Vein endothelial cell (primary cell): Measurements from ENCODE around the gene TLE3.

DNA sequence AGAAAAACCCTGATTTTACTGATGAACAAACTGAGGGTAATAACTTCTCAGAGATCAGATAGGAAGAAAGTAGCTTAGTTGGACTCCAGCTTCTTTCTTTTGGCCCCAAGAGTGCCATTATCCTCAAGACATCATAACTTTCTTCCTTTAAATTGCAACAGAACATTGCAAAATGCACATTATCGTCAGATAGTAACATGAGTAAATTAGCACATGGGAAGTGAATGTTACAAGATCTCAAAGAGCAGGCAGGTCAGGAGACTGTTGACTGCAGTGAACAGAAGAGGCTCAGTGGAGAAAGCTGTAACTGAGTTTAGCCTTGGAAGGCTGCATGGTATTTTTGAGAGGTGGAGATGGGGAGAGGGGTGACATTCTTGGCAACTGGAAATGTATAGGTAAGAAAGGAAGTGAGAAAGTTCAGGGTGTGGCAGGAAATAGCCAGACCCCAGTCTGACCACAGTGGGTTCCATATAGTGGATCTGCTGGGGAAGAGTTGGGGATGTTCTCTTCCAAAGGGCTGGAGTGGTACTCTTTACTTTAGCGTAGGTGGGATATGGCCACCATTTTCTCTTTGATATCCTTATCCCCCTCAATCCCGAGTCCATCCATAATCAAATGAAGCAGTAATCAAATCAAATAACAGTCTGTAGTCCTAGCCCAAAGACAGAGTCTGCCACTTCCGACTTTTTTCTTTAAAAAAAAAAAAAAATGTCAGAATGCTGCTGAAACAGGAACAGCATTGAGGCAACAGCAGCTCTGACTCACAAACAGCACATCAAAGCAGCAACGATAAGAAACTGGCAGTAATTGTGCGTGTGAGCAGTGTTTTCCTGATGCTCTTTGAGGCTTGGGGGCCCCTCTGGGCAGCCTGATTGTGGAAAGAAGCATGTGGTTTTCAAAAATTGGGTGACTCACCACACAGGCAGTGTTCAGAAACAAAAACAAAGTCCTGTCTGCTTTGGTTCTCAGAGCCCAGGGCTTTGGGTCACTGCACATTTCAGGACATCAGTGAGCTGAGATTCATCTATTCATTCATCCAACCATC lies 308.0 kb downstream of the RPLP1 start:
- CAGE, long polyA plus RNA, result no peak

GRCh38 chr15:69919699-69920317 lies 177.9 kb downstream of the TLE3 start:
- CAGE, long polyA plus RNA, result no peak

DNA sequence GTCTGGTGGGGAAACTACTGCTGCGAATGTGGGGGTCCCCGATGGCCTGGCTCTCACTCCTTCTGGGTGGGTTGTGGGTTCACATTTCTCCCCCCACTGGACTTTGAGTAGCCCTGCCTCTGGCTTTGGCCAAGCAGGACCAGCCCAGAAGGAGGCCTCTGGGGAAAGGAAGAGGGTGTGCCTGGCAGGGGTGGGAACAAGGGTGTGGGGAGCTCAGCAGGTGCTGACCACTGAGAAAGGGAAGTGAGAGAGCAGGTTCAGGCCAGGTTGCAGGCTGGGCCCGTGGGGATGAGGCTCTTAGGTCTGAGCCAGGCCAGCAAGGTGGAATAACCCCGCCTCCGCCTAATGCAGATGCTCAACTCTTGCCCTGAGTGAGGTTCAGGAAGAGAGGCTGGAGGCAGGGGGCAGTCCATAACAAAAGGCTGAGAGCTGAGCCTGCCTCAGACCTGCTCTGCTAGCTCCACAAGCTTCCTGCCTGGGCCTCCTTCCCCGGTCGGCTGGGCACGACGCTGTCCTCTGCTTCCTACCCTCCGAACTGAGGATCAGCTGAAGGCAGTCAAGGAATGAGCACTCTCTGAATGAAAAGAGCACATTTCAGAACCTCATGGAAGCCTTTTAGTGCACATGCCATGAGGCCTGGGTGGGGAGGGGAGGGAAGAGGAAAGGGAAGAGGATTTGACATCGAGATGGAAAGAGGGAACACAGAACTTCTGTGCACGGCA lies 82.7 kb downstream of the TLE3 start:
- CAGE, long polyA plus RNA, result no peak

GRCh38 chr15:70048613-70049270 lies 49.0 kb downstream of the TLE3 start:
- CAGE, long polyA plus RNA, result no peak

DNA sequence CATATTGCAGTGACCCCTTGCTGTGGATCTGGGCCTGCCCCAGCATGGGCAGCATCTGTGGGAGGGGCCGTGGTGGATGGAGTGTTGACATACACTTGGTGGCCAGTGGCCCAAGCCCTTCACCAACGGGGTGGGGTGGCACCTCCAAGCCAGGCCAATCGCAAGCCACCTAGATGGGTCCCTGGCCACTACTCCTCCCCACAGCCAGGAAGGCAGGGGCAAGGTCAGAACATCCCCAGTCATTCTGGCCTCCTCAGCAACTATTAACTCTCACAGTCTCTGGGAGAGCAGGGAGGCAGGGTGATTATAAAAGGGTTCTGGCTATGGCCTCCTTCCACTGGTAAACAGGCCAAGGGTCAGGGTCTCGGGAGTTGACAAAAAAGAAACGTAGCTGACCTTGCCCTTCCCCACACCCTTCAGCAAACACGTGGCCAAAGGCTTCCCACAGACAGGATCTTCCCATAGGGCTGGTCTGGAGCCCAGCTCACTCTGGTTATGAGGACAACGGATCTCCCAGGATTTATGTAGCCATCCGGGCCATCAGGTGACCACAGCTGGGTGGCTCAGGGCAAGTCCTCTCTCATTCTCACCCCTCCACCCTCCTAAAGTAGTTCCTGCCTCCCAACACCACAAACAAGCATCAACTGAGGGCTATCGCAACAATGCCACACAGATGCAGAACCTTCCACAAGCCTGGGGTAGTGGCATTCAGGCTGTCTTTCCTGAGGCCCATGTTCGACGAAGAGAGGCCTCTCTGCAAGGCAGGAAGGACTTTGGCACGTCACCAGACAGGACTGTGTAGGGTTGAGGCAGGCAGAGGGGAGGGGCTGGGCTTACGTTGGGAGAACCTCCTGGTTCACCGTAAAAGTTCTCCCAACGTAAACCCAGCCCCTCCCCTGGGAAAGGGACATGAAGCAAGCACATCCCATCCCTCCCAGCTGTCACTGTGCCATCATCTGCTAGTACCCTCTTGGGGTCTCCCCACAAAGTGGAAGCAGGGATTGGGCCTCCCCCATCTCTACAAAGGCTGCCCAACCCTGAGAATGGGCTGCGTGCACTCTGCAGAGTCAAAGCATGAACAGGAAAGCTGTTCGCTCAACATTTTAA lies 18.8 kb downstream of the TLE3 start:
- CAGE, long polyA plus RNA, result no peak

DNA sequence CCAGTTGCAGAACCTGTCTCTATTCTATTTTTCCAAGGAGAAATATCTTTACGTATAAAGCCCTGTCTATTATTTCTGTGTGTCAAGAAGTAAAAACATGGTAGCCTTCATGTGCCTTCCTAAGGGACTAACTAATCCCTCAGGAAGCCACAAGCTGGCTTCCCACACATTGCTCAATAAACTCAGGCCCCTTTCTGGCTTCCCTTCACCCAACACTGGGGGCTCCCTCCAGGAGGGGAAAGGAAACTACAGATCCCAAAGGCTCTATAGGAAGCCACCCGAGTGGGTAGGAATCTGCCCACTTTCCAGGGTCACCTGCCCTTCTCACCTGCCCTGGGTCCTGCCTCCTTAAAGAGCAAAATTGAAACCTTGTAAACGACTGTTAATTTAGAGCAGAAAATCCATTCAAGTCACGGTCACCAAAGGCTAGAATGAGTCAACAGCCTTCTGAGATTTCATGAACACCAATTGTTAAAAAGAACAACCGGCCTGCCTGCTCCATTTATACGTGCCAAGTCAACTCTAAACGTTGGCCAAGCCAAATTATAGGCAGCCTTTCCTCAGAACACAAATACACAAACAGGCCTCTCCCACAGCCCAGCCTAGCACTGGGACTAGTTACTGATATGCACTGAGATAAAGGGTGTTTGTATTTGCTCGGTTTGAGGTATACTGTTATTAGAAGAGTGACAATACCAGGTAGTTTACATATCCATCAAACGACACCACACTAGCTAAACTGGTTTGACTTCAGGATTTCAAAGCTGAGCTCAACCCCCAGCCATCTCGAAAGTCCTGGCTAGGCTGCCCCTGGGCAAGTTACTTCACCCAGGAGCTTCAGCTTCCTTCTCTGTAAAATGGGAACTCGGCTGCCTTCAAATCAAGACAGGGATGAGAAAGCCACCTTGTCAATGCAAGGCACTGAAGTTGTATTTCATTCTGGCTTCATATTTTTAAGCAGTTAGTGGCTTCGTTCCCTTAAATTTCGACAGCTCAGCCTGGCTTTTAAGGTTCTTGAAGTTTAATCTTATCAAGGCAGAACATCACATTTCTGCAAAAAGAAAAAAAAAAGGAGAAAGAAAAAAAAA lies 4.3 kb downstream of the TLE3 start:
- CAGE, long polyA plus RNA, result no peak

DNA sequence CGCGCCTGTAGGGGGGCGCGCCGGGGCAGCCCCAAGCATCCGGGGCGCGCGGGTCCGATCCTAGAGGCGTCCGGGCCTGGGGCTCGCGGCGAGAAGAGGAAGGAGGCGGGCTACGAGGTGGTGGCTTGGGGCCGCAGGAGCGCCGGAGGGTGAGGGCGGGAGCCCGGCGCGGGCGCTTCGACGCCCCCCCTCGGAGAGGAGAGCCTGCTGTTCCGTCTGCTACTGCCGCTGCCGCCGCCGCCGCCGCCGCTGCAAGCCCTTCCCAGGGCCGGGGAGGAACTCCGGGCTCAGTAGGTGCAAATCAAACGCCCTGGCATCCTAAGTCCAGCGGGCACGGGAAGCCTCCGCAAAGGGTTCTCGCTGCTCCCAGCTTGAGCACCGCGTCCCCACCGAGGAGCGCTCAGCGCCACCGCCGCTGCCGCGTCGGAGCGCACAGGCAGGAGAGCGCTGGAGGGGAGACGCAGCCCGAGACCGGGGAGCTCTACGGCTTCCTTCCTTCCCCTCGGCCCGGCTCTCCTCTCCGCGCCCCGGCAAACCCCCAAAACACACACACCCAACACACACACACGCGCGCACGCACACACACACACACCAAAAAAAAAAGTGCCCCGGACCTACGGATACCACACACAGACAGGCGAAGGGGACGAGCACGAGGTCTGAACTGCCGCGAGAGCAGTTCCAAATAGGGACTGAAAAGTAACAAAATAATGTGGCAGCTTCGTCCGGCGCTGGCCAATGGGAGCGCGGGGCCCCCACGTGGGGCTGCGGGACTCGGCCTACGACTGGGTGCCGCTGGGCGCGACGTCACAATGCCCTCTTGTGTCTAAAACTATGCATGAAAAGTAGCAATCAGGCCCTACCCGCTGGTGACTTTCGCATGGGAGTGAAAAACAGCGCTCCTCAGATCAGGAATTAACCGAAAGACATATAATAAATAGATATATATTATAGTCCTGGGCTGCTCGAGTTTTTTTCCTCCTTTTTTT lies at the start of gene TLE3:
TLE3 (minus strand) TSS at position 694 of the 989 bp plus-strand sequence.
- CAGE, long polyA plus RNA, result no peak

DNA sequence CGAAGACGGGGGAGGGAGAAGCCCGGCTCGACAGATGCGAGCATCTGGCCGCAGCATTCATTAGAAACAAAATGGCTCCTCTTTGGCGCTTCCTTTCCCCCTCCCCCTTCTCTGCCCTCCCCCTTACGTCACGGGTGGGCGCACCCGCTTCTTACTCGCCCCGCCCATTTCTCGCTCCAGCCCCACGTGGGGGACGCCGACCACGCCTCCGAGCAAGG lies 1.7 kb upstream of the TLE3 start:
- CAGE, long polyA plus RNA, result no peak

DNA sequence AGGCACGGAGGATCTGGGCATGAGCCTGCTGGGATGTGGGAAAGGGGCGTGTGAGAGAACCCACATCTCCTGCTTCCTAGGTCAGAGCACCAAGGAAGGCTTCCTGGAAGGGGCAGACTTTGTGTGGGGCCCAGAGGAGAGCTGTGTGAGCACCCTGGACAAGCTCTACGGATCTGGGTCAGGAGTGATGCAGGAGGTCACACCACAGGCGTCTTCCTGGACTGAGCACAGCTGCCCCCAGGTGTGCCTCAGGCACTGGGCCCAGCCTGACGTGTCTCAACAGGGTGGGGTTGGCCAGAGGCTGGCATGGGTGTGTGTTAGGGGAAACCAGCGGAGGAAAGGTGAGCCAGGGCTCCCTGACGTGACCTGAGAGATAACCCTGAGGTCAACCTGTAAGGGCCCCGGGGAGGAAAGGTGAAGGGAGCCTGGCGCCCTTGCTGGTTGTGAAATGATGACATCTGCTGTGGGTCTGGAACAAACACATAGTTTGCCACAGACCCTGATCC lies 100.1 kb upstream of the TLE3 start:
- CAGE, long polyA plus RNA, result no peak

DNA sequence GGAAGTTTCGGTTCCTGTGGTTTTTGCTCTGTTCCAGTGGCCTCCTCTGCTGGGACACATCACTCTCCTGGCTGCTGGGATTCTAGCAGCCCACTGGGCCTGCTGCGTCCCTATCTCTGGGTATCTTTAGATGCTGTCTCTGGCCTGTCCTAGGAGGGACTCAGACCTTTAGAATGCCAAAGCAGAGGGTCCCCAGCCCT lies 148.3 kb upstream of the TLE3 start:
- CAGE, long polyA plus RNA, result no peak

- CAGE, long polyA plus RNA, result no peak
Observed at GRCh38 chr15:70376738-70377639, 279.3 kb upstream of the TLE3 start.

- CAGE, long polyA plus RNA, result no peak
Observed at GRCh38 chr15:70684127-70684624, 79.2 kb downstream of the UACA start.

DNA sequence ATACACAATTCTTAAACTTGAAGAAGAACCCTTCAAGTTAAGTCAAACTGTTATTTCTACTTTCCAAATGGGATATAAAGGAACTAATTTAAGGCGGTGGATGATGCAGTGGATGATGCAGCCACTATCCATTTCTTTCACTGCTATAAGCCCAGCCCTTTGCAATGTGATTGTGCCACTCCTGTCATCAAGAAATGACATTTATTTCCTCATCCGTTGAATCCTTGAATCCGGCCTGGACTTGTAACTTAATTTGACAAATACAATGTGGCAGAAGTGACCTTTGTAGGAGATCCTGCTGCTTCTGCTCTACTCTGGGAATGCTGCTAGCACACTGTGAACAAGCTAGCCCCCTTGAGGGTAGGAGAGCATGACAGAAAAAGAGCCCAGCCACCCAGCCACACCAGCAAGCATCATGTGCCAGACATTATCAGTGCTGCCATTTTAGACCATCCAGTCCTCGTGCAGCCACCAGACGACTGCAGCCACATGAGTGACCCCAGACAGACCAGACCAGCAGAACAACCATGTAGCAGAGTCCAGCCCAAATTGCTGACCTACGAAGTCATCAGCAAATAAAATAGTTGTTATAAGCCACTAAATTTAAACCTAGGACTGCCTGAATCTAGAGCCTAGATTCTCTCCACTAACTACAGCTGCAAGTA lies 47.4 kb downstream of the UACA start:
- CAGE, long polyA plus RNA, result no peak

- CAGE, long polyA plus RNA, result no peak
Observed at GRCh38 chr15:70748143-70748648, 15.2 kb downstream of the UACA start.

GRCh38 chr15:70761784-70762329 lies 1.5 kb downstream of the UACA start:
- CAGE, long polyA plus RNA, result no peak

GRCh38 chr15:70775229-70775731 lies 11.9 kb upstream of the UACA start:
- CAGE, long polyA plus RNA, result no peak

GRCh38 chr15:70852309-70852796 lies 1.6 kb downstream of the LARP6 start:
- CAGE, long polyA plus RNA, result no peak

DNA sequence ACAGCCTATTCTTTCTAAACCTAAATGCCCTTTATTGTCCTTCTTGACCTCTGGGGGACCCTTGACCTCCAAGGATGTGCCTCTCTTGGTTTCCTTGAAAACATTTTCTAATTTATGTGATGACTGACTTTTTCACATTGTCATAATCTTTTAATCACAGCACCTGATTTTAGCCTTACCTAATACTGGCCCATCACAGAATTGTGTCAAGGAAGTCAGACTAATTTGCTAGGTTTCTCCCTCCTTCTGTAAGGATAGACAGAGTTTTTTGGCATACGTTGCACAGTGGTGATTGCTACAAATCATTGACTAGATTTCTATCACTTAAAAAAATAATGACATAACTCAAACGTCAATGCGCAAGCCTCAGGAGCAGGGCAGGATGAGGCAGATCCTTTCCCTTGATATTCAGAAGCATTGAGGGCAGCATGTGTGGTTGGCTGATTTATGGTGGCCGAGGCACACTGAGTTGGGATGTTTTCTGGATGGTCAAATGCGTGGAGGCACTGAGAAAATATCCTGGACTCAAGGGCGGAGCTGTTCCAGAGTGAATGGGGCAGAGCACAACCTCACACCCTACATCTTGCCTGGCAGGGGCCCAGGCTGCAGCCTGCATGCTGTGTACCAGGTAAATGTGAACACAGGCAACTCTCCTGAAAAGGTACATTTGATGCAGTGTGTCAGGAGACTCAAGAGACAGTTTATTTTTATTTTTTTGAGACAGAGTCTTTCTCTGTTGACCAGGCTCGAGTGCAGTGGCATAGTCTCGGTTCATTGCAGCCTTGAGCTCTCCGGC lies 14.4 kb downstream of the THSD4 start:
- CAGE, long polyA plus RNA, result no peak

DNA sequence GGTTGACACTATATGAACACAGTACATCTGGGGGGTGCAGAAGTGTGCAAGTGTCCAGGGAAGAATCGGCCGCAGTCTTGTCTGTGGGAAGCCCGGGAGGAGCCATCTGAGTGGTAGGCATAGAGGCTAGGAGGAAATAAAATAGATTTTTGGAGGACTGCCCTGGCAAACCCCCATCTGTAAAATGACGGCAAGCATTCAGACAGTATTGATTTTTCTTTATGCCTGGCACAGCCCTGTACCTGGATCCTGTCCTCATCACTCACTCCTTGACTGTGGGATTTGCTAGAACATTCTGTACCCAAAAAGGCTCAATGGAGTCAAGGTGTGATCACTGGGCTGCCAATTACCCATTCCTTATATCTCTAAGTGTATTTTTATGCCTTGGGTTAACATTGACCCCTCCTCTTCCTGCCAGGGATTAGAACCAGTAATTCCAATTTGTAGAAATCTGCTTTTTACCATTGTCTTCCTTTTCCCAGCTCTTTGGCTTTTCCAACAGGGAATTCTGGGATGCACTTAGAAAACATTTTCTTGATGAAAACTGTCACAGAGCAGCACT lies 31.4 kb downstream of the THSD4 start:
- CAGE, long polyA plus RNA, result no peak

DNA sequence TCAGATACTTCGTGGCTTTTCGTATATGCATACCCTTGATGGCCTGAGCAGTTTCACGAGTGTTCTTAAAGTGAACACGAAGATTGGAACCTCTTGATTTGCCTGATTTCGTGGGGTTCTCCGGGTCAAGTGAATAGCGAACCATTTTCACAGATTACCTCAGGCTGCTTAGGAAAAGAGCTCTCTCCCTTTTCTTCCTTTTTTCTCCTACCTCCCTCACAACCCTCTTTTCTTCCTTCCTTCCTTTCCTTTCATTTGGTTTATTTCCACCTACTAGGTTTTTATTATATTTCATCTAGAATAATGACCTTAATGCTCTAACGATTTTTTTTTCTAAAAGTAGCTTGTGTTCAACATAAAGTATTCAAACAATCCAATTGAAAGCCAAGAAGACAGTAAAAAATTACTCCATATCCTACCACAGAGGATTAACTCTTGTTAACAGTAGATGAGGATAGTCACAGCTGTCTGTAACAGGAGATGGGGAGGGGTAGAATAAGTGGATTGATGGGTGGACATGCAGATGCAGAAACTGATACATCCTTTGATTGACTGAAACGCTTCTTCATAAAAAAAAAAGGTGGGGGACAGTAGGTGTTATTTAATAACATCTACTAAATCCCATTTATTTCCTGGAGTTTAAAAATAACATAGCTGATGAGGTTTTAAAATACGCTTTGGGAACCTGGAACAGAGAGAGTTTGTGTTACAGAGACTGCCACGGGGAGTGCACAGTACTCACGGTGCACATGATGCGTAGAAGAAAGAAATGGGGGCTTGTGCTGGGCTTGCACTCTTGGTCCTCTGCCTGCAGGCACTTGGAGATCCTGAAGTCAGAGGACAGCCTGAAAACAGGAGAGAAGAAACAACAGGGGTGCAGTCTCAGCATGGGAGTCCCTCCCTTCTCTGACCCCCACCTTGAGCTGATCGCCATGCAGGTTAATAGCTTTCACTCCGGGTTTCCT lies 226.6 kb downstream of the THSD4 start:
- CAGE, long polyA plus RNA, result no peak